ENCODE measurements around a stretch of chr4.

- RRBS, result no CpG with 5 or more reads among the region's 5 CpGs
Observed at GRCh38 chr4:1859117-1859697, 3.3 kb upstream of the LETM1 start.

DNA sequence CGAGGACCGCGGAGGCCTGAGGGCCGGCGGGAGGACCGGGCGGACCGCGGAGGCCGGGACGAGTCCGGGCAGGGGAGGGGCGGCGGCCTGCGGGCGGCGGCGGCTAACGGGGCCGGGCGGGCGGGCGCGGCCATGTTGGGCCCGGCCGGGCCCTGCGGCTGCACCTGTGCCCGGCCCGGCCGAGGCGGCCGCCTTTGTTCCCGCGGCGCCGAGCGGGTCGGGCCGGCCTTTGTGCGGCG lies 487 bp downstream of the NSD2 start:
- RRBS, result 3% methylated on average over 24 of the region's 41 CpGs

DNA sequence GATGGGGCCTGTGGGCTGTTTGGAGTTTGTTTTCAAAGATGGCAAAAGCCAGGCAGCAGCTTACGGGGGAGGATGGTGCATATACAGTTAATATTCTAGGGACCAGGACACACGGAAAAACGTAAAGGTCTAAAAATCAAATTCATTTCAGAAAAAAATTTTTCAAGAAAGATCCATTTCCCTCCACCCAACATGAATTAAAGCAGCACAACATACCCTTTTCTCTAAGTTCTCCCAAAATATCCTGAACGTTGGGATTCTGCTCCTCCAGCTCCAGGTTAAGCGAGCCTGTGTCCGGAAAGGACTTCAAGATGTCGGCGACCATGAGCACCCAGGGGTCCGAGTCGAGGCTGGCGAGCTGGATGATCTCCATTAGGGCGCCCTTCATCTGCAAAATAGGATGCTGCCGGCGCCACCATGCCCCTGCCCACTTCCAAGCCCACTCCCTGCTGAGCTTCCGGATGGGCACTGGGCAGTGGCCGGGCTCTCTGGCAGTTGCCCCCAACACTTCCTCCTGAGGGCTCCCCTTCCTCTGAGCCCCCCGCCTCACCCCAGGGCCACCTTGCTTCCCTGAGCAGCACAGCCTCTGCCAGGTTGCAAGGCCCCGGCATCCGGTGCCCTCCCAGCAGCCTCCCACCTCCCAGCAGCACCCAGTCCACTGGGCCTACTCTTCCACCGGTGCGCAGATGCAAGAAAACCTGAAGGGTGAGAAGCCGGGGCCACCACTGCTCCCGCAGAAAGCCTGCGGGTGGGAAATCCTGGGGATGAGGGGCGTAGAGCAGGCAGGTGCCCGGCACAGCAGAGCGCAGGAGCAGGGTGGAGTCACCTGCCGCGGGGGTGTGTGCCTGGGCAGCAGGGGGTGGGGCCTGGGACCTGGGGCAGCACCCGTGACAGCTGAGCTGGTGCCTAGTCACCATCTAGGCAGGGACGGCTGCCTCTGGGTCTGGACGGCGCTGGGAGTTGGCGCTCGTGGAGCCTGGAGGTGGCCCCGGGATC lies 17.1 kb downstream of the NELFA start:
- RRBS, result 93% methylated on average over 14 of the region's 36 CpGs

DNA sequence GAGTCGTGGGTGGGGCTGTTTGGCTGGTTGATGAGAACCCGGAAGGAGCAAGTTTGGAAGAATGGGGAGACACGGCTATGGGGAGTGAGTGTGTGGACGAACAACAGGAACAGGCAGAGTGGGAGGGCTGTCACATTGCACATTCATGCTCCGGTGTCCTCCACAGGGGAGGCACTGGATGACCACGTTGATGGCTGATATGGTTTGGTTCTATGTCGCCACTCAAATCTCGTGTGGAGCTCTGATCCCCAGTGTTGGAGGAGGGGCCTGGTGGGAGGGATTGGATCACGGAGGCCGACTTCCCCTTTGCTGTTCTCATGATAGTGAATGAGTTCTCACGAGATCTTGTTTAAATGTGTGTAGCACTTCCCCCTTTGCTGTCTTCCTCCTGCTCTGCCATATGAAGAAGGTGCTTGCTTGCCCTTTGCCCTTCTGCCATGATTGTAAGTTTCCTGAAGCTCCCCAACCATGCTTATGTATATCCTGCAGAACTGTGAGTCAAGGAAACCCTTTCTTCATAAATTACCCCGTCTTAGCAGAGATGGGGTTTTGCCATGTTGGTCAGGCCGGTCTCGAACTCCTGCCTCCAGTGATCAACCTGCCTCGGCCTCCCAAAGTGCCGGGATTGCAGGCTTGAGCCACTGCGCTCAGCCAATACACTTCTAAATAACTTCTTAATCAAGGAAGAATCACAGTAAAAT lies 4.9 kb upstream of the C4orf48 start:
- RRBS, result 72% methylated on average over 5 of the region's 17 CpGs

- RRBS, result 2% methylated on average over 33 of the region's 57 CpGs
Observed at GRCh38 chr4:2040967-2041608, 707 bp upstream of the C4orf48 start.

GRCh38 chr4:2250861-2251503 lies 9.1 kb upstream of the HAUS3 start:
- RRBS, result 67% methylated on average over 1 of the region's 26 CpGs

DNA sequence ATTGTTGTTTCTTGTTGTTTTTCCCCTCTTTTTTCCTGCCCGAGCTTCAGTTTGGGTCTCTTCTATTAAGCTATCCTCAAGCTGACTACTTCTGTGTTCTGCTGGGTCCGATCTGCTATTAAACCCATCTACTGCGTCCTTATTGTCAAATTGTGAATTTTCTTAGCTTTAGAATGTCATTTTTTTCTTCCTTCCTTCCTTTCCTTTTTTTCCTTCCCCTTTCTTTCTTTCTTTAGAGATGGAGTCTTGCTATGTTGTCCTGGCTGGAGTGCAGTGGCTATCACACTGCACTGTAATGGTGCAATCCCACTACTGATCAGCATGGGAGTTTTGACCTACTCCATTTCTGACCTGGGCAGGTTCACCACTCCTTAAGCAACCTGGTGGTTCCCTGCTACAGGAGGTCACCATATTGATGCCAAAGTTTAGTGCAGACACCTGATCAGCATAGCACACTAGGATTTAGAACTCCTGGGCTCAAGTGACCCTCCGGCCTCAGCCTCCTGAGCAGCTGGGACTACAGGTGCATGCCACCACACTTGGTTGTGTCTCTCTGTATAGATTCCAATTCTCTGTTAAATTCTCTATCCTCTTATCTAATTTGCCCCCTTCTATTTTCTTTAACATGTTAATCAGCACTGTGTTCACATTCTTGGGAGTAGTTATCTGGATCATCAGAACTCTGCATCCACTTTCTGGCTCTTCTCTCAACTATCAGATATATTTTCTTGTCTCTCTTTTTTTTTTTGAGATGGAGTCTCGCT lies 54.2 kb upstream of the MXD4 start:
- RRBS, result no CpG with 5 or more reads among the region's 5 CpGs

DNA sequence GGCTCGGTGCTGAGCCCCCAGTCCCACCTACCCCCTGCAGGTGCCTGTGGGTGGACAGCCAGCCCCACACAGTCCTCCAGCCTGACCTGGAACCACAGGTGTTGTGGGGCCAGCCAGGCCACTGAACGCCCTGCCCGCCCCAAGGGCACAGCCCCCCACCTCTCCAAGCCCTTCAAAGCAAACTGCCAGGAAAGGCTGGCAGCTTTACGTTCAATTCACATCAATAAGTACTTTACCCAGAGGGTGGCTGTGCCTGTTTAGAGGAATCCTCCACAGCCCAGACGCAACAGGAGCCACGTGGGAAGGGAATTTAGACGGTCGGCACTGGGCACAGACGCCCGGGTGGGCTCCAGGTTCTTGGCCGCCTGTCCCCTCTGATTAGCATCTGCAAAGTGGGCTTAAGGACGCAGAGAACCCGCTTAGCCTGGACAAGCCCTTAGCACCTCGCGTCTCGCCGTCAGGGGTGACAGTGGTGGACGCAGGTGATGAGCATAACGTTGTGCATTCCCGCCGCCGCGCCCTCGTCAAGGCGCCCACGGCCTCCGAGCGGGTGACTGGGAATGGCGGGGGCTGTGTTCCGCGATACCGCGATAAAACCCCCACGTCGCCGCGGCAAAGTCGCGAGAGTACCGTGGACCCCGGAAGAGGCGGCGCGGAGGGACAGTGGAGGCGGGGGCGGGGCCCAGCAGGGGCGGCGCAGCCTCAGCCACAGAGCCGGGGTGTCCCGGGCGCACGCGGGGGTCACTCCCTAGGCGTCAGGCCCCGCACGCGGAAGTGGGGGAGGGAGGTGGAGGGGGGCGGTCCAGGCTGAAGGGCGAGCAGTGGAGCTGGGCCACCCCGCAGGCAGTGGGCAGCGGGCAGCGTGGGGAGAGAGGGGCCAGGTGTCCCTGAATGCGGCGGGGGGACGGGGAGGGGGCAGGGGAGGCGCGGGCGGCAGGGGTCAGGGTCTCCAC lies 53.9 kb downstream of the ZFYVE28 start:
- RRBS, result 6% methylated on average over 10 of the region's 68 CpGs

DNA sequence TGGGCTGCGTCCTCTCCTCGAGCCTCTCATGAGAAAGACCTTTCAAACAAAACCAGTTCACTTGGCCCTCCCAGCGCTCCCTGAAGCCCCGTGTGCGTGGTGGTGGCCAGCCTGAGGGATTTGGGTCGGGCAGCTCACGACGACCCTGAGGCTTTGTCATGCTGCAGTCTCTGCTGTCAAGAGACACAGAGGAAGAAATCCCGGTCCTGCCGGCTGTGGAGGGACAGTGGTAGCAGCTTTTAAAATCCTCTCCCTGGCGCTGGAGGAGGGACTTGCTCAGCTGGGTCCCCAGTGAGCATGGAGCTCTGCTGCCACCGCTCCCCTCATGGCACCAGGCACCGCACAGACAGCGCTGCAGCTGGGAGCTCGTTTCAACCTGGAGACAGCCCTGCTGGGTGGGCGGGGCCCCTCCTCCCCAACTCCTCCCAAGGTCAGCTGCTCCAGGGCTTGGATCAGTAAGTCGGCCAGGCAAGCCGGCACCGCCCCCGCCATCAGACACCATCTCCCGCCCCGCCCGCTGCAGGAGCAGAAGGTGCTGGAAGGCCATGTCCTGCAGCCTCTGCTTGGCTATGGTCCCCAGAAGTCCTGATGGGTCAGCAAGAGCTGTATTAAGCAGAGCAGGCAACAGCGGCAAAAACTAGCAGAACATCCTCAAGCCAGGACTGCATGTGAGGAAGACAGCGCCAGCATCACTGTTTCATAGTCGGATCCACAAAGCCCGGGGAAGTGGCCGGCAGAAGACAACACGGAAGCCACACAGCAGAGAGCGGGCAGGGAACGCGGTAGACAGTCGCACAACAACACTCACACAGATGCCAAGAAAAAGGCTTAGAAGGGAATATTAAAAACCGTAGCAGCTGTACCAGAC lies 16.4 kb downstream of the ZFYVE28 start:
- RRBS, result no CpG with 5 or more reads among the region's 34 CpGs

- RRBS, result 1% methylated on average over 28 of the region's 70 CpGs
Observed at GRCh38 chr4:2469334-2470334, 728 bp downstream of the RNF4 start.

GRCh38 chr4:2696195-2696888 lies 59.8 kb downstream of the TNIP2 start:
- RRBS, result no CpG with 5 or more reads among the region's 16 CpGs

- RRBS, result no CpG with 5 or more reads among the region's 11 CpGs
Observed at GRCh38 chr4:2745221-2745702, 10.9 kb downstream of the TNIP2 start.

DNA sequence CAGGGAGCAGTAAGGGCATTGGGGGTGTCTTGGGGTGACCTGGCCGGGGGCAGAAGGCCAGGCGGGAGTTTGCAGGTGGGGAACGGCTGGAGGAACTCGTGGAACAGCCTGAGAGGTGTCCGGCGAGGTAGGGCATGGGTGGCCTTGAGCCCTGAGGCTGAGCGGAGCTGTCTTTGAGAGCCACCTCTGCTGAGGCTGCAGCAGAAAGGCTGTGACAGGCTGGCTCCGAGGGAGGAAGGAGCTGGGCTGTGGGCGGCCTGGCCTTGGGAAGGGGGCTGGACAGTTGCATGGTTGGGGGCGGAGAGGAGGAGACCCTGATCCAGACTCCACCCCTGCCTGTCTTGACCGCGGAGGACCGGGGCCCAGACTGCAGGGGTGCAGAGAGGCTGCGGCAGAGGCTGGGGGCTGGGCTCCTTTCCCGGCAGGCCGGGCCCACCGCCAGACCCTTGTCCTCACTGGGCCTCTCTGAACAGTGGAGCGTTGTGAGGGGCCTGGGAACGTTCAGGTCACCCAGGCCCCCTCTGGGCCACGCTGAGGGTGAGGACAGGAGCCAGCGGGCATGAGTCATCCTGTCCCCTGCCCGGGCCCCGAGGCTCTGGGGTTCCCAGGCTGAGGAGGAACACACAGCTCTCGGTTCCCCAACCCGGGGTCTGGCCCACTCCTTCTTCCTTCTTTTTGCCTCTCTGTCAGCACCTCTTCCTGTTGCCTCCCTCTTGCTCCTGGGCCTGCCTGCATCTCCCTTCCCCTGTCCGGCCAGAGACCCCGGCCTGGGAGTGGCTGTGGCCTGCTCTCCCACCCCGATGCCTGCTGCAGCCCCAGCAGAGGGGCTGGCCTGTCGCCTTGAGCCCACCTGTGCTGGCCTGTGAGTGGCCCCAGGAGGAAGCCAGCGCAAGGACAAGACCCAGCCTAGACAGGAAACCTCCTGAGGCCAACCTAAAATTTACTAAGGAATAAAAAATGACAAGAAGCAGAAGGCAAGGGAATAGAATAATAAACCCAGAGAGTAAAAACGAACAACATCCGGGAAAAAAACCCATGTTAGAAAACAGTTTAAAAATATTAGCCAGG lies 8.2 kb downstream of the SH3BP2 start:
- RRBS, result 9% methylated on average over 12 of the region's 32 CpGs

- RRBS, result no CpG with 5 or more reads among the region's 8 CpGs
Observed at GRCh38 chr4:2909594-2910035, 25.0 kb downstream of the MFSD10 start.

DNA sequence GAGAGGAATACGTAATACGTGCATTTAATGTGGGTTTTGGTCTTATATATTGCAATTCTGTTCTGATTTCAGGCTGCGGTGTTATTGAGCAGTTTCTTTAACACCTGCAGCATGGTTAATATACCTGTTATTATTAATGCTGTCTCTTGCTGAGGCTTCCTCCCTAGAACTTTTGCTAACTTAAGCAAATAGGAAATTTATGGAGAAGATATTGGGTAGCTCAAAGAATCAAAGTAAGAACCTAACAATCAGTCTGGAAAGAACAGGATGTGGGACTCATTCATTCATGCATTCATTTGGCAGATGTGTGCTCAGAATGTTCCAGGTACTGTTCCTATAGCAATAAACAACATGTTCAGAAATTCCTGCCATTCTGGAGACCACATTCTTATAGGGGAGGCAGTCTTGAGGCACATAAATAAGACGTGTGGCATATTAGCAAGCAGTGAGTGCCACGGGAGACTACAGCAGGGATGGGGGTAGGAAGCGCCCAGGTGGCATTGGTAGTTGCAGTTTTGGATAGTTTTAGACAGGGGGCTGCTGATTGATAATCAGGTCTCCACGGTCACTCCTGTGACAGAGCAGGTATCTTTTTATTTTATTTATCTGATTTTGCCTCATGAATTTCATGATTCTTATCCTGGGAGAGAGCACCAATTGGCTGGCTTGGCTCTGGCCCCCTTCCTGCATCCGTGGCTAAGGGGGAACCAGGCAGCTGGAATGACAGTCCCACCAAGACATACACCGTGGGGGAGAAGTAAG lies 5.1 kb downstream of the GRK4 start:
- RRBS, result no CpG with 5 or more reads among the region's 9 CpGs

DNA sequence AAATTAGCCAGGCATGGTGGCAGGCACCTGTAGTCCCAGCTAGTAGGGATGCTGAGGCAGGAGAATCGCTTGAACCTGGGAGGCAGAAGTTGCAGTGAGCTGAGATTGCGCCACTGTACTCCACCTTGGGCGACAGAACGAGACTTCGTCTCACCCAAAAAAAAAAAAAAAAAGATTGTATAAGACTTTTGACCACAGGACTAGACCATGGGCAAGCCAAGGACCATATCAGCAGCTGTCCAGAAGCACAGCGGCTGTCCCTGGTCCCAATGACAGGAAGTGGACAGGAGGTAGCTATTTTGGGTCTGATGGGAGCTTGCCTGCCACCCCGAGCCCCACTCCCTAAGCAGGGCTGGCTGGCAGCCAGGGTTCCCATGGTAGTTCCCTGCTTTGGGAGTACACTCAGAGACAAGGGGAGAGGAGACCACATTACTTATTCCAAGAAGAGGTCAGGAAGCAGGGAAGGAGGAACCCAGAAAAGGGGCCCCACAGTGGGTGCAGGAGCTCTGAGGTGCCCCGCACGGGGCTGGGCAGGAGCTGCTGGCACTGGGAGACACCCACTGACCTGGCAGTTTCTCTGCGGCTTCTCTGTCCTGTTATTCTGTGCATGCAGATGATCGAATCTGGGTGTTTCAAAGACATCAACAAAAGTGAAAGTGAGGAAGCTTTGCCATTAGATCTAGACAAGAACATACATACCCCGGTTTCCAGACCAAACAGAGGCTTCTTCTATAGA lies 36.5 kb upstream of the HTT start:
- RRBS, result no CpG with 5 or more reads among the region's 12 CpGs

GRCh38 chr4:3086881-3087146 lies 12.3 kb downstream of the HTT start:
- RRBS, result no CpG with 5 or more reads among the region's 1 CpG

- RRBS, result no CpG with 5 or more reads among the region's 5 CpGs
Observed at GRCh38 chr4:3192197-3192858, 56.6 kb upstream of the MSANTD1 start.

- RRBS, result no CpG with 5 or more reads among the region's 4 CpGs
Observed at GRCh38 chr4:3303273-3303463, 10.3 kb downstream of the RGS12 start.

GRCh38 chr4:3306135-3306901 lies 13.5 kb downstream of the RGS12 start:
- RRBS, result 68% methylated on average over 5 of the region's 16 CpGs